ENCODE measurements around the genes TAS2R10, PRH1, TAS2R19 and PRB4.

- RRBS = no CpG with 5 or more reads among the region's 1 CpG
Measured at GRCh38 chr12:10093084-10093400, 5.7 kb downstream of the CLEC1A start.

DNA sequence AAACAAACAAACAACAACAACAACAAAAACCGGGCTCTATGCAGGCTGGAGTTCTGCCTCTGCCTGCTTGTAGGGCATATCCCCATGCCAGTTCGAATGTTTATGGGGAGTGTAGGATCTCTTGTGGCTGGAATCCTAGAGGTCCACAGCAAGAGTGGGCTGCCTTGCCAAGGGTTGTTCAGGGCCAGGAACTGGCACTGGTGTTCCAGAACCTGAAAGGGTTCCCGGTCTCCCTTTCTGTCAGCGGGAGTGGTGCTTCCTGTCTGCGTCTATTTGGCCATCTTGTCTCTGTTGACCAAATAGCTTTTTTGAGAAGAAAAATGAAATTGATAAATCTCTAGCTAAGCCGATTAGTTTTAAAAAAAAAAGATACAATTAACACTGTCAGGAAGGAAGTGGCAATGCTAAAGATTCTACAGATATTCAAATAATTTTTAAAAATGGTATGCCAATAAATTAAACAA, 17.8 kb downstream of the OLR1 start:
- RRBS = no CpG with 5 or more reads among the region's 6 CpGs

DNA sequence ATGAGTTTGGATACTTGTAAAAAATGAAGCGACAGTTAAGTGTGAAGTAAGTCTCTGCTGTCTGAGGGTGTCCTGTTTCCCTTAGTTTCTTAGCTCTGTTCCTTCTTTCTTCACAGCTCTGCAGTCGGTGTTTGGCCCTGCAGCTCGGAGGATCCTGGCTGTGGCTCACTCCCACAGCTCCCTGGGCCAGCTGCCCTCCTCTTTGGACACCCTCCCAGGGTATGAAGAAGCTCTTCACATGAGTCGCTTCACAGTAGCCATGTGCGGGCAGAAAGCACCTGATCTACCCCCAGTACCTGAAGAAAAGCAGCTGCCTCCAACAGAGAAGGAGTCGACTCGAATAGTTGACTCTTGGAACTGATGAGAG, 10.9 kb downstream of the TMEM52B start:
- RRBS = no CpG with 5 or more reads among the region's 7 CpGs

GRCh38 chr12:10215932-10216697, 3.4 kb downstream of the GABARAPL1 start:
- RRBS = no CpG with 5 or more reads among the region's 22 CpGs

GRCh38 chr12:10225454-10225704, 12.7 kb downstream of the GABARAPL1 start:
- RRBS = 100% methylated on average over 1 of the region's 14 CpGs

DNA sequence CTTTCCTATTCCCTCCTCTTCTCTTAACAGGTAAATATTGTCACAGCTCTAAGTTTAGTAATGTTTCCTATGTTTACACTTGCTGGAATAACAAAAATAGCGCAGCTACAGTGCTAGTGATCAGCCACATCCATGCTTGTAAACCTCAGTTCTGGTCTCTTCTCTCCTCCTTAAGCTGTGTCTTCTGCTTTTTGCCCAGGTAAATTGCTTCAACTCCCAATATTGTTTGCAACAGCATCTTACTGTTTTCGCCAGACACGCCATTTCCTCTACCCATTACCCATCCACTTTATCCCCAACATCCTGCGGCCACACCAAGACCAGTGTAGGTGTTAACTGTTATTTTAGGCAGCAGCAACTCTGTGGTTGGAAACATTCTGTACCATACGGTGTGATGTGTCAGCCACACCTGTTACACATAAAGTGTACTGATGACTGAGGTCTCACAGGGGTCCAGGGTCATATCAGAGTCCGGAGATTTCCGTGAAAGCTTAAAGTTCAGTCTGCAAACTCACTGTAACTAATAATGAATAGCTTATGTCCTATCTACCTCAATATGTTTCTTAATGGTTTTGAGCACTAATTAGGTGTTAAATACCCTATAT, 21.8 kb upstream of the KLRD1 start:
- RRBS = no CpG with 5 or more reads among the region's 7 CpGs

DNA sequence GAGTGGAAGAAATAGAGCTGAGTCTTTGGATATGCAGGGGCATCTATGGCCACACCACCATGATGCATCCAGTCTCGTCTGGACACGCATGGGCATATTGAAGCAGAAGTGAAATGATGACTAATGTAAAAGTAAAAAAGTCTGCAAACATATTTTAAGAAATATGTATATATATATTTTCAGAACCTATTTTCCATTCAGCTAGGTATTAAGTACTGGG, 2.9 kb upstream of the KLRK1 start:
- RRBS = no CpG with 5 or more reads among the region's 2 CpGs

GRCh38 chr12:10395175-10396294, 5.7 kb upstream of the KLRK1 start:
- RRBS = no CpG with 5 or more reads among the region's 12 CpGs

DNA sequence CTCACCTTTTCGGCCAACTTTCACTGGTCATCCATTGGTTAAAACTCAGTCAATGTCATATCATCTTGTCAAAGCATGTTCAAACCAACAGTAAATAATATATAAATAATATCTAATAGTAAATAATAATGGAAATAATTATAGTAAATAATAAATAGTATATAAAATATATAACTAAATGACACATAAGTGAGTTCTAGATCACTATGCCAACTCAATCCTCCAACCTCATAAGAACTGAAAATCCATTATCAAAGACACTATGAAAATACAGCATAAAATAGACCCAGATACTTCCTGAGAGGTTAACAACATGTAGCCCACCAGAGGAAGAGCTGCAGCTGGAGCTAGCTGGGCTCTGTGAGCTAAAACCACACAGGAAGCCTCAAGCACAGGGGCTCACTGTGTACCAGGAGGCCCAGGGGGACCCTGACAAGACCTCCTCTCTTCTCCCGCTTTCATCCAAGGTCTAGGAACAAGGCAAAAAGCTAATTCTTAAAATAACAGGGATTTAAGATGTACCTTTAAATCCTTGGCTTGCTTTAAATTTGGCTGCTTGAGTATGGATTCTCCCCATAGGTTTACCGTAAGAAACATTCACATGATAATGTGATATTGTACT, 53.5 kb downstream of the EIF2S3B start:
- RRBS = no CpG with 5 or more reads among the region's 3 CpGs

- RRBS = no CpG with 5 or more reads among the region's 2 CpGs
Measured at GRCh38 chr12:10697188-10697677, 23.4 kb upstream of the STYK1 start.

DNA sequence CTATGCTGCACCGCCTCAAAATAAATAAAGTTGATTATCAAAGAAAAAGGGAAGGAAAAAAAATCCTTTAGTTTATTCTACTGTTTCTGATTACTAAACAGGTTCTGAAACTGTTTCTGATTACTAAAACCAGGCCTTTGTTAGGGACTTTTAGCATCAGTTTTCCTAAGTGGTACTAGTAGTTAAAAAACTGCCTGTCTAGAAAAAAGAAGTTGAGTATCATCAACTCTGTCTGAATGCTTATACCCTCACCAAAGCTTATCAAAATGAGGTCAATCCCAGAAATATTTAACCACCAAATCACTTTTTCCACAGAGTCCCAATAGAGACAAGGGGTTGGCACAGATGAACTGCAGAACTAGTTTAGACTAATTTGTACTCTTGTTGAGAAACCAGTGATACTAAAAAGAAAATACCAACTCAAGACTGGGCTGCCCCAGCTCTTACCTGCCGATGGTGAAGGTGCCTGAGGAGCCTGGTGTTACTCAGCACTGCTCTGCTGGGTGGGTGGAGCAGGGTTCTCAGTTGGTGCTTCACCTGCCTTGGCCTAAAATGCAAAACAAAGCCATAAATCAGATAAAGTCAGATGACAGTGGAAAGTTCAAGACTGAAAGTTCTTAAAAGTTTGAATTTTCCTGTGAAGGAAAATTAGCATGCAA, 22.2 kb downstream of the YBX3 start:
- RRBS = no CpG with 5 or more reads among the region's 2 CpGs

GRCh38 chr12:10710497-10711262, 12.4 kb downstream of the YBX3 start:
- RRBS = no CpG with 5 or more reads among the region's 2 CpGs

DNA sequence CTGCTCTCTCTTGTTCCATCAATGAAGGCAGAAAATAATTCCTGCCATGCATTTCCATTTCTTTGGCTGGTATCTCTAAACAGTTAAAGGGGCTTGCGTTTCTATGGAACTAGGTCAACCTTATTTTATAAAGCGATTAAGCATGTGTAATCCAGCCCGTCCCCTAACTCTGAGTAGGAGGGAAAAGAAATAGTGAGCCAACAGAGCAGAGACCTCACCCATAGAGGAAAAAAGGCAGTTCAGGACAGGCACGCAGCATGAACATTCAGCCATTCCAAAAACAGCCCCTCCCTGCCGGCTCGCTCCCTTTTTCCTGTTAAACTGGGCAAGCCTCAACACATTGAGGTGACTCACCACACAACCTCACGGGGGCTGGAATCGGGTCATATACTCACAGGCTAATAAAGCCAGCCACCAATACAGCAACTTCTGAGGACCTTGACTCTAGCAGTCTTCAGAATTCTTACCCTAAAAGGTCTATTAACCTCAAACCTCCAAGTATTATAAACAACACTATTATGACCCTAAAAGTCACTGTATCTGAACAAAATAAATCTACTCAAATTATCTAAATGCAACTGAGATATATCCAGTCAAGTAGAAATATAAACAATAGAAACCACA, 6.5 kb downstream of the YBX3 start:
- RRBS = no CpG with 5 or more reads among the region's 8 CpGs

DNA sequence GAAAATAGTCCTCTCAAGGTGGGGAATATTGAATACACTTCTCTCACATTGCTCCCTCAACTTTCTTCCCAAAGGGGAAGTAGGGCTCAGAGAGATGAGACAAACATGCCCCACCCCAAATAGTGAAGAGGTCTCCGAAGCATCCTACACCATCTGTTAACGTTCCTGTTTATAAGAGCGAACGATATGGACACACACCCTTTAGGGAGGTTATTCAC, 1.6 kb downstream of the YBX3 start:
- RRBS = no CpG with 5 or more reads among the region's 4 CpGs

DNA sequence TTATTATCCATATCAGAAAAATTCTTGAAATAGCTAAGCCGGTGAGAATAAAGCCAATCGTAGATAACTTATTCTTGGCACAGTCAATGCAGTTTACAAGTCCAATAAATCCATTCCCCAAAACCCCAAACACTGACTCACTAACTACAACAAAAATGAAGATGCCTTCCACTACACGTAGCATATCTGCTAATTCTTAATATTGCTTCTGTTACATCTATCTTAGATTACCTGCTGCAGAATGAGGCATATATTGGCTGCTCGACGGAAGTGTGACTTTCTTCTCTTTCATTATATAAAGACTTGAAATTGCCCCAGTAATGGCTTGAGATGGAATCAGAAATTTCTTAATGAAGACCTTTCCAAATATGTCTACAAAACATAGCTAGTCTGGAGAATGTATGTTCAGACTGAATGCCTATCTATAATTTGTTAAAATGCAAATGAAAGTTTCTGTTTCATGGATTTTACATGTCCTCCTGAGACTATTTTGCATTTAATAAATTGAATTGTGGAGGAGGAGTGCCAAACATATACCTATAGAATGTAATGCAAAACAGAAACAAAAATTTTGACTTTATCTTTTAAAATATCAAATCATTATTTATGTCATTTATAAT, at the start of gene TAS2R10:
Gene TAS2R10, minus strand, starts transcription at position 273 of the 620 bp plus-strand sequence.
- RRBS = 100% methylated on average over 1 of the region's 5 CpGs

- RRBS = no CpG with 5 or more reads among the region's 2 CpGs
Measured at GRCh38 chr12:10883692-10884129, 344 bp downstream of the PRH1 start.

- RRBS = no CpG with 5 or more reads among the region's 2 CpGs
Measured at GRCh38 chr12:10884130-10884397, at the start of gene PRH1. PRH1 (minus strand) TSS chr12:10884255.

- RRBS = no CpG with 5 or more reads among the region's 2 CpGs
Measured at GRCh38 chr12:11022438-11022941, at the start of gene TAS2R19. TAS2R19 (minus strand) TSS chr12:11022620.

GRCh38 chr12:11310227-11310774, at the start of gene PRB4:
PRB4 (minus strand) TSS chr12:11310436.
- RRBS = no CpG with 5 or more reads among the region's 4 CpGs

GRCh38 chr12:11545144-11546145, 104.0 kb upstream of the ETV6 start:
- RRBS = no CpG with 5 or more reads among the region's 8 CpGs

Measured in HCT116 (cell line).